Camera-type eye (tissue), 1 donor: Measurements from ENCODE around the genes MINDY3 and C1QL3.

GRCh38 chr10:15605537-15606283 is 114.0 kb downstream of the ITGA8 start:
- RAMPAGE, long total RNA, result no peak

DNA sequence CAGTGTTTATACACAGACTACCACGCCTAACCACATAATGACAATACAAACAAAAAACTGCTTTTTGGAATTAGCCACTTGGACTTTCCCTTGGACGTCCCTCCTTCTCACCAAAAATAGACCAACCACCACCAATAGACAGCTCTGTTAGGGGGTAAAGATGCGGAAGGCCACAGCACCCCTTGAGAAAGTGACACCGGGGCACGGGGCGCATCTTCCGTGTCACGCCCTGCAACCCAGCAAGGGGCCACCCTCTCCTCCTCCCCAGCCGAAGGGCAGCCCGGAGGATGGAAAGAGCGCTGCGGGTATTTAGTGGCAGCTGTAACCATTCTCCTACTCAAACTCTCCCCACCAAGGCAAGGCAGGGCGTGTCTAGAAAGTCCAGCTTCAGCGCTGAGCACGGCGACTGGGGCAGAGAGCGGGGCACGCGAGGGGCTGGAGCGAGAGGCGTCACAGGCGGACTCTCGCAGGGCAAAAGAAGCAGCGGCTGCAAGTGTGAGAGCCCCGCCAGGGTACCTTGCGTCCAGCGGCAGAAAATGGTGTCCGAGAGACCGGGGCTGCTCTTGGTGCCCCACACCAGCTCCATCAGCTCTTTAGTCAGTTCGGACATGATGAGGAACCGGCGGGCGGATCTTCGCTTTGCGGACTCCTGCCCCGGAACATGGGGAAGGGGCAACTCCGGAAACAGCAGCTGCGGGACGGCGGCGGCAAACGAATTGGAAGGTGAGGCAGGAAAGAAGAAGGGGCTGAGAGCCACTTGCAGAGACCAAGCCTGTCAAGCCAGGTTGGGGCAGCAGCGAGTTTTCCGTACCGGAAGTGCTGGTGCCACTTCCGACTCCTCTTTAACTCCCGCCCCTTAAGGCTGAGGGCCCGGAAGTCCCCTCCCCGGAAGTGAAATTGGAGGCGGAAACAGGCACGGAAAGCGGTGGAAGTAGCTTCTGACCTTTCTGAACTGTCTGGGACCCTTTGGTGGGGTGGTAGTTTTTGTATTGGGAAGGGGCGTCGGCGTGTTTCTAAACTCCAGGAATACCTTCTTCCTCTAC is at the start of gene MINDY3:
TSS of gene MINDY3 (minus strand) at position 818 of the 1,043 bp plus-strand sequence.
- RAMPAGE, long total RNA, result no peak

DNA sequence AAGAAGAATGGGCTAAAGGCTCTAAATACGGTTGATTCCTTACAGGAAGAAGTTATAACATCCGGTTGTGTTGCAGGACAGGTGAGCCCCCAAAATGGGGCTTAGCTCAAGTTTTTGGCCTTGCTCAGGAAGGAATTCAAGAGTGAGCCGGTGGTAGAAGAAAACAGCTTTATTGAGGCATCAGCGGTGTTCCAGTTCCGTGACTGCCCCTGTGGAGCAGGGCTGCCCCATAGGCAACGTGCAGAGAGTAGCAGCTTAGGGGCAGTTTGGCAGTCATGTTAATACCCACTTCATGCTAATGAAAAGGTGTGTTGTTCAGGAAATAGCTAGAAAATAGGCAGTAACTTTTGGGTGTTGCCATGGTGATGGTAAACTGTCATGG is 36.2 kb upstream of the MINDY3 start:
- RAMPAGE, long total RNA, result no peak

GRCh38 chr10:16247874-16248123 is 189.0 kb upstream of the PTER start:
- RAMPAGE, long total RNA, result no peak

GRCh38 chr10:16470893-16471097 is 34.0 kb downstream of the PTER start:
- RAMPAGE, long total RNA, result no peak

DNA sequence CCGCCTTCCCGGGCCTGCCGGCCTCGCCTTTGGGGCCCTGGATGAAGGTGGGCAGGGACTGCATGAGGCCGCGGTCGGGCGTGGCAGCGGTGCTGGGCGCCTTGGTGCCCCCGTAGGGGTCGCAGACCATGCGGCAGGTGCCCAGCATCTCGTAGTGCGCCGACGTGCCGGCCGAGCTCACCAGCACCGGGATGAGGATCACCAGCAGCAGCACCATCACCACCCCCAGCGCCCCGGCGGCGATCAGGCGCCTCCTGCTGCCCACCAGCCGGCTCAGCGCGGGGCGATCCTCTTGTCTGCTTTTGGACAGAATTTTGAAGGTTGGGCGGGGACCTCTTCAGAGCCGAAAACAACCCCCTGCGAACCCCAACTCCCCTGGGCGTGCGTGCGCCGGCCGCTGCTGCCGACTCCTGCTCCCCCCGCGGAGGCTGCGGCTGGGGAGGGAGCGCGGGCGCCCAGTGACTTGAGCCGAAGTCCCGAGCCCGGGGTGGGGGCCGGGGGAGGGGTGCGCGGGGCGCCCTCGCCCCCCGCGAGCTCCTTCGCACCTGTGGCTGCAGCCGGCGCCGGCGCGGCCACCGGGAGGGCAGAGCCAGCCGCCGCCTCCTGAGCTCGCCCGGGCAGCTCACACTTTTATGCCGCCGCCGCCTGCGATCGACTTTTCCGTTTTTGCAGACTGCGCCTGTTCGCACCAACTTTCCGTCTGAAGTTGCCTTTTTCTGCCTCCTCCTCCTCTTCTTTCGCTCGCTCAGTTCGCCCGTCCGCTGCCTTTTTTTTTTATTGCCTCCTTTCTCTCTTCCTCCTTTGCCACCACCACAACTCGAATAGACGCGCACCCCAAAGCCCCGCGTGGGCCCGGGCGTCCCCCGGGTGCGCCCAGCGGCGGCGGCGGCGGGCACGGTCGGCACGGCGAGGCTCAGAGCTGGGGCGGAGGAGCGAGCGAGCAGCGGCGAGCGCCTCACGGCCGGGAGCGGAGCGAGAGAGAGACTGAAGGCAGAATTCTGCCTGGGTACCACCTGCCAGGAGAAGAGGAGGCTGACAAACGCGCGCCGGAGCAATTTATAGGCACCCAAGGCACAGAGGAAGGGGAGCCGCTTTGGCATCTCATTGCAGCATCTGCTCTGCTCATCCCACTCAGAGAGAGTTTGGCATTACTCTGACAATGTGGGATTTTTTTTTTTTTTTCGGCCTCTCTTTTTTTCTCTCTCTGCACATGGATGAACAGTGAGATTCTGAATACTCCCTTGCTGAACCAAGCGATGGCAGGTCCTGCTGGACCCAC is at the start of gene C1QL3:
TSS of gene C1QL3 (minus strand) at position 1,031 of the 1,279 bp plus-strand sequence.
- RAMPAGE, long total RNA, result no peak

GRCh38 chr10:16635917-16636943 is 114.6 kb upstream of the C1QL3 start:
- RAMPAGE, long total RNA, result no peak

DNA sequence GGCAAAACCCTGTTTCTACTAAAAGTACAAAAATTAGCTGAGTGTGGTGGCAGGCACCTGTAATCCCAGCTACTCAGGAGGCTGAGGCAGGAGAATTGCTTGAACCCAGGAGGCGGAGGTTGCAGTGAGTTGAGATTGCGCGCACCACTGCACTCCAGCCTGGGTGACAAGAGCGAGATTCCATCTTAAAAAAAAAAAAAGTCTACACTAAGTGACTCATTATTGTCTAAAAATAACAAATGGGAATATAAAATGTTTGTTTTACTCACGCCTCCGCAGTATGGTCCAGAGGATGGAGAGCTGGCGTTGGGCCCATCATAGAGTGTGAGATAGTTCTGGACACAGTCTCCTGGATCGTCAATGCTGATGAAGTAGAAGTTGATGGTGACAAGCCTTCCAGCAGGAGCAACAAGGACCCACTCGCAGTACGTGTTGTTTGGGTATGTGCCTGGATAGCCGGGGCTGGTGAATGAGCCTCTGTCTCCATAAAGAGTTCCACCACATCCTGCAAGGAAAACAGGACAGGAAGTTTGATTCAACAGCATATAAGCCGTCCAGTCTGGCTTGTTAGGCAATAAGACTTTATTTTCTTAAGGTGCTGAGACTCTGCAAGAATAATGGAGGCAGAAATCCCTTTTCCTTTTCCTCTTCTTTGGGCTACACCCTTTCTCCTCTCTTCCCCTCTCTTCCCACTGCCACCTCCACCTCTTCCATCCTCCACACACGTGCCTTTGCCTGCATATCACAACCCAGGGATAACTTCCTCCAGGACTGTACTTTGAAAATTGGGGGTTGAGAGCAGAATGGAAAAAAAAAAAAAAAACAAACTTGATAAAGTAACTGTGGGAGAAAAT is 11.5 kb upstream of the RSU1 start:
- RAMPAGE, long total RNA, result no peak

- RAMPAGE, long total RNA, result no peak
These were observed 15.5 kb upstream of the RSU1 start for GRCh38 chr10:16832607-16833256.

DNA sequence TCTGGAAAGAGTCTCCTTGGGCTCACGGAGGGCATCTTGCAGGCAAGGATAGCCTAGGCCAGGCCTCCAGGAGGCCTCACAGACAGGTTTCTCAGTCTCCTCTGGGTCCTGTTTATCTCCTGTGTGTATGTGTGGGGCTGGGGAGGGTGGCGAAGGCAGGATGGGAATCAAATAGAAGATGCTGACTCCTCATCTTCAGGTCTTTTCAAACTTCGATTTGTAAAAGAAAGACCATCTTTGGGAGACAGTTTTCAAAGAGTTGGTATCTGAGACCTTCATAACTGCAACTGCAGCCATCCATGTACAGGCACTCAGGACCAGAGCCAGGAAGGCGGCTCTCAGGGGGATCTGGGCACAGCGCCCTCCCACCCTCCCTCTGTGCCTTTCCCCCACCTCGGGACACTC is 143.7 kb downstream of the CUBN start:
- RAMPAGE, long total RNA, result no peak

DNA sequence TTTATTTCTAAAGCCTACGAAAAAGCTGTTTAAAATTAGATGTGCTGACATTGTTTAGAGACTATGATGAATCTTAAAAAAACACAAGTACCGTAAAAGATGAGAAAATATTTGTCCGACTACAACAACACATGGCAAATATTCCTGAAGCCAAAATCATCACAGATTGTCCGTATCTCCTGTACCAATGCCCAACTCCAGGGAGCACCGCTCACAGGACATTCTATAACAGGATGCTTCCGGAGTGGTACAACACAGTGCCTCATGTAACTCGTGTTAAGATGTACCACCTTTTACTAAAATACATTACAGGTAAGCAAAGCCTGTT is 136.9 kb downstream of the CUBN start:
- RAMPAGE, long total RNA, result no peak

DNA sequence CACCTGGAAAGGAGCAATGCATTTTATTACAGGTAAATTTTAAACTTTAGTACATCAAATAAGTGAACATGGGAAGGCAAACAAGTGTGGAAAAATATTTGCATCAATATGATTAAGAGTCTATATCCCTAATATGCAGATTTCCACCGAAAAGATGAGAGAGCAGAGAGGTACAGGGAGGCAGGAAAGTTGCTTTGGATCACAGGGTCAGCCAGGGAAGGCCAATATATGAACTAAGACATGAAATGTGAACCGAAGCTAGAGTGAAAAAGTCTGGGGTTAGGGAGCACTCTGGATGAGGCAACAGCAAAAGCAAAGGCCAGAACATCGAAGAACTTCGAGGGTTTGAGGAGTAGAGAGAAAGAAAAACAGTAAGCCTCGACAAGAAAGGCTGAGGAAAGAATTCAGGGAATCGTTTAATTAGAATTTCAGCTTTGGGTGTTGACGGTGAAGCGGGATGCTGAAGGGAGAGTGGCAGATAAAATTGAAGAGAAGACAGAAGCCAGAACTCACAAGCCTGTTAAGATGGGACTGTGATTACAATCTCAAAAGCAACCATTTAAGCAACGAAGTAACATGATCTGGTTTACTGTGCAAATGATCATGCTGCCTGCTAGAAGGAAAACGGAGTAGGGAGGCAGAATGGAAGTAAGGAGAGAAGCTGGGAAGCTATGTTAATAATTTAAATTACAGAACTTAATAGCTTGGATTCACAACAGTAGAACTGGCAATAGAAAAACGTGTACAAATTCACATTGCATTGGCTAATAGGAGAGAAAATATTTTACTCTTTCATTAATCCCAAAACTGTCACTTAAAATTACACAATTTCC is 2.1 kb downstream of the TRDMT1 start:
- RAMPAGE, long total RNA, result no peak

- RAMPAGE, long total RNA, result no peak
These were observed 2.1 kb downstream of the VIM start for GRCh38 chr10:17230240-17230437.

GRCh38 chr10:17230438-17230807 is 2.4 kb downstream of the VIM start:
- RAMPAGE, long total RNA, result no peak

DNA sequence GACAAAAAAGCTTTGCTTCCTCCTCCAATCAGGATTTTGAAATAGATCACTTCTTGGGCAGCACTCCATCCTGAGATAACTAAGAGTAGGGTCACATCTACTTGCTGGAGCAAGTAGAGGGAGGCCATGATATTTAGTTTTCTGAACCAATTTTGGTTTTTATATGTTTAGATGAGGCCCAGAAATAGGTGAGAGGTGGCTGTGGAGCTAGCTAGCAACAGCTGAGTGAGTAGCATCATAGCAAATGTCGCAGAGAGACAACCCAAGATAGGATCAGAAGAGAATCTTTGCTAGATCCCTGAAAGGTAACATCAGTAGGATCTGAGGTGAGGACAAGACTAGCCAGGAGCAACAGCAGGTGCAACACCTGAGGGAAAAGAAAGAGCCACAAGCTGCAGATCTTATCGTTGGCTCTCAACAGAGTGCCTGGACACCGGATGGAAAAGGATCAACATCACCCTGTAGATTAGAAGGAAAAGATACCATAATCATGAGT is 4.5 kb downstream of the ST8SIA6 start:
- RAMPAGE, long total RNA, result no peak

DNA sequence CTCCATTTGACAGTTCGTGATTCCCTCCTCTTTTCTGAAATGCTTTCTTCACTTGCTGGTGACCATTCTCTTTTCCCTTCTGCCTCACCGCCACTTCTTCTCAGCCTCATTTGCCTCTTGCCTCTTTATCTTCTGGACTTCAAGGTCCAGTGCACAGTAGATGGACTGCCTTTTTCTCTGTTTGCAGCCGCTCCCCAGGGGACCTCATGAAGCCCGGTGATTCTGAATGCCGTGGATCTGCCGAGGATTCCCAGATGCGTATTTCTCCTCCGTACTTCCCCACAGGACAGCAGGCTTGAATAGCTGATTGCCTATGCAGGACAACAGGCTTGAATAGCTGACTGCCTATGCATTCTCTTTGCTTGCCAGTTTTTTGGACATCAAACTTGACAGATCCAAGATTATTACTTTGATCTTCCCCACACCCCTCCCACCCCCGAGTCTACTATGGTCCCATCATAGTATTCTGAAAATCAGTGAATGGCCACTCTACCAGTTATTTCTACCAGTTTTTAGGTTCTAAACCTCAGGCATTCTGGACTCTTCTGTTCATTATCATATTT is 38.8 kb upstream of the TMEM236 start:
- RAMPAGE, long total RNA, result no peak

GRCh38 chr10:18179799-18180374 is 39.7 kb downstream of the CACNB2 start:
- RAMPAGE, long total RNA, result no peak

DNA sequence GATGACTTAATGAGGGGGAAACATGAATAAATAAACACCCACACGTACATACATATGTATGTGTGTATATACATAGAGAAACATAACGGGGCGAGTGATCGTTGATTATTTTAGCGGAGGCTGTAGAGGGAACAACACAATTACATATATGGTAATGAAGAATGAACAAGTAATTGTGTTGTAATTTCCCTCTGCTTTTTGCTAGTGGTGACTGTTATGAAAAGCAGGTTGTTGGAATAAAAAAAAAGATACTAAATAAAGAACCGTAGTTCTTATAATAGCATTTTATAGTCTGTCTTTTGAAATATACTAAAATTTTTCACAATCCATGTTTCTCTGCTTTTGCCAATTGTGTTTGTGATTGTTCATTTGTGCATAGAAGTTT is 63.3 kb downstream of the CACNB2 start:
- RAMPAGE, long total RNA, result no peak

GRCh38 chr10:19457395-19457823 is 358.8 kb upstream of the PLXDC2 start:
- RAMPAGE, long total RNA, result no peak

DNA sequence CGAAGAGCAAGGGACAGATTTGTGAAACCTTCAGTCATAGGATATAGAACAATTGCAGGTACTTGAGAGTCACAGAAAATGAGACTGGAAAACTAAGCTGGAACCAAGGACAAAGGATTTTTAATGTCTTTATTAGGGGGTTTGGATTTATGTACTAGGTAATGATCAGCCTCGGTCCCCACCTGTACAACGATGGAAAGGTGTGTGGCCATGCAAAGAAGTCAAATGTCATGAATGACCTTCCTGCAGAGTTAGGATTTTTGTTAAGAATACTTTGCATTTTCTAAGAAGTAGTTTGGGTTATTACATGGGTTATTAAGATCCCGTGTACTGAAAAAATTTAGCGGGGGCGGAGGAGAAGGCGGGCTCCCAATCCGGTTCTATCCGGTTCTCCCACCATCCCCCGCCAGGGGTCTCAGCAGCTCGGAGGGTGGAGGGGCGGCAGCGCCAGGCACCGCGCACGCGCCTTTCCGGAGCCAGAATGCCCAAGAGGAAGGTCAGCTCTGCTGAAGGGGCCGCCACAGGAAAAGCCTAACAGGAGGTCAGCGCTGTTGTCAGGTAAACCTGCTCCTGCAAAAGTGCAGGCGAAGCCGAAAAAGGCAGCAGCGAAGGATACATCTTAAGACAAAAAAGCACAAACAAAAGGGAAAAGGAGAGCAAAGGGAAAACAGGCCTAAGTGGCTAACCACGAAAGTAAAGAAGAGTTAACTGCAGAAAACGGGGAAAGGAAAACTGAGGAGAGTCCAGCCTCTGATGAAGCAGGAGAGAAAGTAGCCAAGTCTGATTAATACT is 327.4 kb upstream of the PLXDC2 start:
- RAMPAGE, long total RNA, result no peak